Measurements from ENCODE around the gene CBLL1.

DNA sequence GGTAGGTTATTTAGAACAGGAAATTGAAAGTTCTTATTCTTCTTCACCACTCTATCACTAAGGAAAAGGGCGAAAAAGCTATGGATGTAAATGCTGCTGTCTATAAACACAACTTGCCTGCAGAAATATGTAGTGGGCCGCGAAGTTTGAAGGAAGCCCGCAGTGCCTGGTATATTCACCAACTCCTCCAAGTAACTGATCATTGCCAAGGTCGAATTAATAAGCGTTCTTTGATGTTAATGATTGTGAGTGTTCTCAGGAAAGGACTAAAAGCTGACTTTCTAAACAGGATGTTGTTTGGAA, 965 bp downstream of the SYPL1 start:
- PRO-cap: no peak

DNA sequence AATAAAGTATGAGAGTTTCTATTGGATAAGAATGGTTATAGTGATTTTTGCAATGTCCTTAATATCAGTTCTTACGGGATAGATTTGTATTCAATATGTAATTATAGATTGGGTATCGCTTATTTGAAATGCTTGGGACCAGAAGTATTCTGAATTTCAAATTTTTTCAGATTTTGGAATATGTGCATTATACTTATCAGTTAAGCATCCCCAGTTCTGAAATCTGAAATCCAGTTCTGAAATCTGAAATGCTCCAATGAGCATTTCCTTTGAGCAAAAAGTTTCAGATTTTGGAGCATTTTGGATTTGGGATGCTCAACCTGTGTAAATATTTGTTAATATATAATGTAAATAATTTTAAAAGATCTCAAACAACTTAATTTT, 20.5 kb downstream of the NAMPT start:
- PRO-cap: no peak

GRCh38 chr7:106266511-106267545, 18.0 kb downstream of the NAMPT start:
- PRO-cap: no peak

GRCh38 chr7:106269675-106270256, 15.0 kb downstream of the NAMPT start:
- PRO-cap: no peak

DNA sequence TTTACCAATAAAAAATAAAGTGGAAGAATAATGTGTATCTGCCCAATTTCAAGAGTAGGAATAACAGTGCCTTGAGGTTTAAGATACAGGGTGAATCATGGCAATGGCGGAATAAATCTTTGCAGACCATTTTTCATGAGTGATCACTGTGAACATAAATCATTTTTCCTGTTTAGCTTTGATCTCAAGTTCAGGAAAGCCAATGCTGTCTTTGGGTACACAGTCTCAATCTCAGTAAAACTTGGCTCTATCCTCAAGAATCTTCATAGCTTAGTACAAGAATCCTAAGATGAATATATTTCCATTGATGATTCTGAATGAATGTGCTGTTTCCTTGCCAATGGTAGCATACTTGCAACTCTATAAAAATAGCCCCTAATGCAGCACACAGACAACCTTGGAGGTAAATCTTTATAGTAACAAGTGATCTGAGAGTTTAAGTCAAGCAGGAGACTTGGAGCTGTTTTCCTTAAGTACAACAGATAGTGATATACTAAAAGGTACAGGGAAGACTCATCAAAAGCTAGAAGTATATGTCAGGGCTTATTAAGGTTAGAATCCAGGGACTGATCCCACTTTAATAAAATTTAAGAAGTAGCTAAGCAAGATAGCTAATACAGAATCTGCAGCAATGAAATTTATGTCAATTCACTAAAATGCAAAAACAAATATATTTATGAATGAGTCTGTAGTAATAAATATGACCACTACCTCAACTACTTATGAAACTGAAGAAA, 6.7 kb downstream of the NAMPT start:
- PRO-cap: no peak

GRCh38 chr7:106346519-106347089, 61.8 kb upstream of the NAMPT start:
- PRO-cap: no peak

DNA sequence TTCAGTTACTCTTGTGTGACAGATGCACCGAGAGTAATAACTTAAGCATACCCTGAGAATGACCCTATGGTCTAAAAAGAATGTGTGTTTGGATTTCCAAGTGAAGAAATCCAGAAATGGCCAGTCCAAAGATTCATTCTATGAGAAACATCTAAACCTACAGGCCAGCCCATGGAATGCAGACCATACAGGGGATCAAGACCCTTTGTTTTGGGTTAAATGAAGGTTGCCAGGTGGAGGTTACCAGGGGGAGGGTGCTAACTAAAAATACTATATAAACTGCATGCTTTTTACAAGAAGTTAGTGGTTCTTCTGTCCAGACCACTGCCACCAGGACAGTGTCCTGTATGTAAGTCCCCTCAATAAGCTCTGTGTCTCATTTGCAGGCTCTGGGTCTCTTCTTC, 134.0 kb upstream of the NAMPT start:
- PRO-cap: no peak

DNA sequence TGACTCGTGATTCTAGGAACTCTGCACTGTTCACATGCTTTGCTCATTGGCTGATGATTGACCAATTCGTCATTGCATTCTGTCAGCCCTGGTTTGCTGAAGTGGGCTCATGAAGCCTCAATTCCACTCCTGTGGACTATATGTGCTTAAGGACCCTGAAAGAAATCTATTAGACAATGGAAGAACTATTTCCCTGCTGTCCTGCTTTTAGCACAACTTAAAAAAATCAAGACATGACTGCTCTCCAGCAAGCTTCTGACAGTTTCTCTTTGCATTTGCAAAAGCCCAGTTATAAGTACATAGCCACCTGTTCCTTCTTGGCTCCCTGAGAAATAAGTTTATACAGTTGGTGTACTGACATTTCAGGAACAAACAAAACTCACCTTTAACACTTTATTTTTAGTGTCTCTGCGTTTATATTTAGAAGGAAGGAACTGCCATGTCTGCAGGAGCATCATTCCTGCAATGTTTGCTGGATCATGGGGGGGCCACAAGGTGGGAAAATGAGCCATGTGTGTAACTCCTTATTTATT, 146.0 kb upstream of the NAMPT start:
- PRO-cap: no peak

GRCh38 chr7:106459660-106460068, 174.9 kb upstream of the NAMPT start:
- PRO-cap: no peak

DNA sequence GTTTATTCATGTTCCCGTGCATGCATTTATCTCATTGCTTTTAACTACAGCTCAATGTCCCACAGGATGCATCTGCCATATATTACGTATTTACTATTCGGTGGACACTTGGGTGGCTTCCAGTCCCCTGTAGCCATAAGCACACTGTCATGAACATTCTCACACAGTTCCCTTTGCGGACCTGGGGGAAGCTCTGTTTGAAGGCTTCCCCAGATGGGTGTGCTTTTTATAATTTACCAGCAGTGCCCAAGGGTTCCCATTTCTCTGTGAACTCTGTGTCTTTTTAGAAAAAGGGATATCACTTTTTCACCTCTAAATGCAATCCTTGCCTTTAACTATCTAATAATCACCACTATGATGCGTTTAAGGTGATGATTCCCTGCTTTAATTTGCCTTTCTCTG, 122.2 kb downstream of the CCDC71L start:
- PRO-cap: no peak

DNA sequence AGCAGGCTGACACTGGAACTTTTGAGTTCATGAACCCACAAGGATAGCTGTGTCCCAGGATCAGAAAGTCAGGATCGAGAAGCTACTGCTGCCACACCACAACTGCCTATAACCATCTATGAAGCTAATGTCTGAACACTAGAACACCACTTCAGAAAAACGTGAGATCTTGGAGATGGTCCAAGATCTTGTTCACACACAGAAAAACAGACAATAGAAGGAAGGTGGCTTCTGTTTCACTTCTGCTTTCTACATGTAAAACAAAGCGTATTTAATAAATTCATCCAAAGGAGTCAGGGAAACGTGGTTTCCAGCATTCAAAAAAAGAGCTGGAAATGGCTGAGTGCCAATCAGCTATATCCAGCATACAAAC, 70.2 kb upstream of the CCDC71L start:
- PRO-cap: no peak

GRCh38 chr7:106775737-106776452, 89.2 kb upstream of the PIK3CG start:
- PRO-cap: no peak

DNA sequence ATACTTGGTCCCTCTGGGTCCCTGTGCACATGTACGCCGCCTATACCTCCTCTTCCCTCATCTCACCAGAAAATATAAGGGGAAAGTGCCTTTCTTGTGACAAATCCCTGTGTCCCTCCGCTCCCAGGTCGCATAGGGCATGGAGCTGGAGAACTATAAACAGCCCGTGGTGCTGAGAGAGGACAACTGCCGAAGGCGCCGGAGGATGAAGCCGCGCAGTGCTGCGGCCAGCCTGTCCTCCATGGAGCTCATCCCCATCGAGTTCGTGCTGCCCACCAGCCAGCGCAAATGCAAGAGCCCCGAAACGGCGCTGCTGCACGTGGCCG, 2.3 kb downstream of the PIK3CG start:
- PRO-cap: no peak

- PRO-cap: no peak
Observed at GRCh38 chr7:107173079-107173668, 4.4 kb downstream of the HBP1 start.

GRCh38 chr7:107506571-107507124, 36.8 kb downstream of the GPR22 start:
- PRO-cap: no peak

DNA sequence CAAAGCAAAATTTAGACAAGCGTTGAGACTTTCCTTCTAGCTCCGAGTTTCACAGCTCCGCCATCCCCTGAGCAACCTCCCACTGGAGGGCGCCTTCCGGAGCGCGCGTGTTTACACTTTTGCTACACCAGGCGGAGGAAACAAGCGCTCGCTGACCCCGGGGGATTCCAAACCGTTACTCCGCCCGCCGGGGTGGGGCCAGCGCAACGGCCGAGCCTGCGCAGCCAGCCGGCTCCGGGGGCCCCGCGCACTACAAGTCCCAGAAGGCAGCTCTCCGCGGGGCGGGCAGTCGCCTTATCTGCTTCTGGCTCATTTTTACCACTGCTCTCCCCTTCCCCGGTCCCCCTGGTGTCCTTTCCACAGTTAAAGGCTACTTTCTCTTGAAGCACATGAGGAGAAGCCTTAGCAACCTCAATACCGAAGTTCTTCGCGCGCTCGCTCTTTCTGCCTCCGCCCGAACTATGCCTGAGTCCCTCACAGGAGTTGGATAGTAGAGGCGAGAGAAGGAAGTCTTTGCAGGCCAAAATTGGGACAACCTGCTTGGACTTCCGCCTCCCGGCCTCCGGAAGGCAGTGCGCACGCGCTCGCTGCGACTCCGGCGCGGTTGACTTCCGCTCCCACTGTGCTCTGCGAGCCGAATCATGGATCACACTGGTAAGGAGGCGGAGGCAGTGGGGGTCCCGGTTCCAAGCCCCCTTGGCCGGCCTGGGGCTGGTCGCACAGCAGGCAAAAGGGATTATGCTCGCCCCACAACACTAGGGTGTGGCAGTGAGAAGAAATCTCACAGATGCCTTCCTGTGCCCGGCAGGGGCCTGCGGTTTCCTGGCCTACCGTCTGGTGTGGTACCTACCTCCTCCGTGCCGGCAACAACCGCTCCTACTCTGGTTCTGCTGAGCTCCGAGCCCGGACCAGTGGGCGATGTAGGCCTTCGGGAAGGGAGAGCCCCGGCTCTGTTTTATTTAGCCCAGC, at the start of gene CBLL1:
TSS of gene CBLL1 (plus strand) at position 620 of the 969 bp plus-strand sequence.
- PRO-cap: bidirectional peak, plus-strand start at position 262 of the sequence, minus-strand start at position 84 of the sequence; bidirectional peak, plus-strand start at position 632 of the sequence, minus-strand start at position 463 of the sequence

GRCh38 chr7:107744492-107744718, 463 bp downstream of the CBLL1 start:
- PRO-cap: unidirectional peak, plus-strand start at chr7:107744606

DNA sequence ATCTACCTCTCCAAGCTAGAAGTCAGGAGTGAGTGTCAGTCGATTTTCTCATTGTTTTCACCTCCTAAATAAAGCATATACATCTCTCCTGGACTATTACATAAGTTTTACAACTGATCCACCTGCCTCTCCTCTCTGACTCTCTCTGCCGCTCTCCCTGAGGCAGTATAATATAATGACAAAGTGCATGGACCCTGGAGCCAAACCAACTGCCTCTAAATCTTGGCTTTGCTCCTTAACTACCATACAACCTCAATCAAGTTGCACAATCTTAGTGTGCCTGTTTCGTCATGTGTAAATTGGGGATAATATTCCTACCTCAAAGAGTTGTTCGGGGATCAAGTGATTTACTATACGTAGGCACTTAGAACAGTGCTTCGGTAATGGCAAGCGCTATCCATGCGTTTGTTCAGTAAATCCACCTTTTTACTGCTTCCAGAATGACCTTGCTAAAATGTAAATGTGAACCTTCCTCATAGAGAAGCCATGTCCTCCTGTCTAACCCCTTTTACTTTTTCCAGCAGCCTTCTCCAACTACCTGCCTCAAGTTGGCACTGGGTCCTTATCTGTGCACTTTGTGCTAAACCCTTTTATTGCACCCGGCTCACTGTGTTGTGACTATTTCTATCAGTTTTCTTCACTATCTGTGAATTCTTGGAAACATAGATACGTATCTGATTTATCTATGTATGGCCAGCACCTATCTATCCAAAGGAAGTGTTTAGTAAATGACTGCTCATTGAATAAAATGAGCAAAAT, 30.6 kb upstream of the DLD start:
- PRO-cap: no peak

DNA sequence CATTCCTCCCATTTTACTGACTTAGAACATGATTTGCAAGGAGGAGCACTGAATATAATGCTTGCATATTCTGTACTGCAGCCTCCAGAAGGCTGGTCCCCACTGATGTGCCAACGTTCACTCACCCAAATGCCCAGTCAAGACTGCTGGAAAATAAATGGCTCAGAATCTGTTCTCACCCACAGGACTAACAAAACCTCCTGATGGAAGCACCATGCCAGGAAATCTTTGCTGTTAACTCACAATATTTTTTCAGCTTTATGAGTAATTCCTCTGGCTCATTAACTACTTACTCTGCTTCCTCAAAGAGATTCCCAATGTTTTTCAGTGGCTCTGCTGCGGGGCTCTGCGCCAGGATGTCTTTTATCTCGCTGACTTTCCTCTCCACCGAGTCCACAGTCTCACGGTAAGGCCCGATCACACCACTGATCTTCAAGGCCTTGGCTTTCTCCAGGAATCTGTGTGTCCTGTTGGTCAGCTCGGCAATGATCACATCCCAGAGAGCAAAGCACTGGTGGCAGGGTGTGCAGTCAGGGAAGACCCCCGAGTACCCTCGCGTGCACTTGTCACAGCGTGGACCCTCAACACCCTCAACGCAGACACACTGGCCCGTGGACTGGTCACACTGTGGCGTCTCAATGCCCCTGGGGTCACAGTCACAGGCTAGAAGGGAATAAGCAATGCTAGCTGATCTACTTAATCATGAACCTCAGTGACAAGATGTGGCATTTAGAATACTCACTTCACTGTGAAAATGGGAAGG, 48.9 kb downstream of the DLD start:
- PRO-cap: no peak

GRCh38 chr7:107945037-107946262, 54.5 kb downstream of the DLD start:
- PRO-cap: no peak